Foreskin keratinocyte (primary cell): ENCODE results near the gene GOLGA5.

DNA sequence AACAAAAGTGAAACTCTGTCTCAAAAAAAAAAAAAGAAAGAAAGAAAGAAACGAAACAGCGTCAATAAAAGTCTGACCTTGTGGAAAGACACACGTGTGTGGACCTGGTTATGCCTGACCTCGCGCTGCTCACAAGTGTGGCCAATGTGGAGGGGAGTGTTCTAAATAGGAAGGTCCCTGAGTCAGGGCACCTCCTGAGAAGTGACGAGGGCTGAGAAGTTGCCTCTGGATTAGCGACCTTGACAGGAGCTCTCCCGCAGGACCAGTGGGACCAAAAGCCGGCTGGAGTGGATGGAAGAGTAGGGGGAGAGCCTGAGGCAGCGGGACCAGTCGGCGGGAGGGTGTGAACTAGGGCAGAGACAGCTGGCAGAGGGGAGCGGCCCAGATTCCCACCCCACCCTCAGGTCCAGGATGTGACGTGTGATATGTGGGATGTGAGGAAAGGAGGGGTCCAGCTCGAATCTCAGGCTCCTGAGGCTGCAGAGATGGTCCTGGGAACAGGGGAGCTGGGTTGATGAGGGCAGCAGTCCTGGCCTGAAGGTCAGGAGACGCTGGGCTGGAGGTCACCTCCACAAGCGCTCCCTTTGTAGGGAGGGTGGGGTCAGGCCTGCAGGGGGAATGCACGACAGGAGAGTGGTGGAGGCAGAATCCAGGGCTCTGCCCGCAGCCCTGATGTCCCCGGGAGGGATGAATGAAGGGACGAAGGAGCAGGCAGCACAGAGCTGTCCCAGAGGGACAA lies 24.8 kb upstream of the GPR68 start:
- RAMPAGE, total RNA, result no peak

GRCh38 chr14:91373476-91374389 lies 43.9 kb downstream of the CCDC88C start:
- RAMPAGE, total RNA, result no peak

GRCh38 chr14:91392493-91393537 lies 24.8 kb downstream of the CCDC88C start:
- RAMPAGE, total RNA, result no peak

DNA sequence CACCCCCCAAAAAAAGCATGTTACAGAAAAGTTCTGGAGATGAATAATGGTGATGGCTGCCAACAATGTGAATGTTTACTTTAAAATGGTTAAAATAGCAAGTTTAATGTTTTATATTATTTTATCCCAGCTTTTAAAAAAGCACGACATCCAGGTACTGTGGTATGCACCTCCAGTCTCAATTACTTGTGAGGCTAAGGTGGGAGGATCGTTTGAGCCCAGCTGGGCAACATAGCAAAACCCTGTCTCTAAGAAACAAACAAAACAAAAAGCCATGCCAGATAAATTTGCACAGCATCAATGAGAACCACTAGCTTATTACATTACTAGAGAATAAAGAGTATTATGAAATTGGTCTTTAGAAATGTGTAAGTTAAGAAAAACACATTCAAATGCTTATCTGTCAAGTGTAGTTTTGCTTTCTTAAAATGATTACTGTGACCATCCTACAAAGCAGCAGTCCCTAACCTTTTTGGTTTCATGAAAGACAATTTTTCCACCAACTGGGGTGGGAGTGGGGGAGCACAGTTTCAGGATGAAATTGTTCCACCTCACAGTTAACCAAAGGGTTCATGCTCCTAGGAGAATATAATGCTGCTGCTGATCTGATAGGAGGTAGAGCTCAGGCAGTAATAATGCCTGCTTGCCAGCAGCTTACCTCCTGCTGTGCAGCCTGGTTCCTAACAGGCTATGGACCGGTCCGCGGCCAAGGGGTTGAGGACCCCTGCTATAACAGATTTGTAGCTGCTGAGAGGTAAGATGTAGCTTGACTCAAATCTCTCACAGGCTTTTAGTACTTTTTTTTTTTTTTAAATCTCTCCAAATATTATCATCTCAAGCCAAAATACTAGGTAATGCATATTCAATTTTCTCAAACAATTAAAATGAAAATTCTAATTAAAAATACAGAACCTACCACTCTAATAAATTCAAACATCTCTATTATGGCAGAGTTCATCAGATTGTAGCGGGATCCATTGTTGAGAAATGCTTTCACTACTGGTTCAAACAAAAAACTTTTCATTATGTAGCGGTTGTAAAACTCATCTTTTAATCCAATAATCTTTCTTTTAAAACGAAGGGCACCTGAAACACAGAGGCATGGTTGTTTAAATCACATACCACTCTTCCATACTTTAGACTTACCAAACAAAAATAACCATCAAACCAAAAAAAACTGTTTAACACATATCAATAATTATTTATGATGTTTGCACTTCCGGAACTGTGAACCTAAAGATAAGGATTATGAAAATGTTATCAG lies 45.3 kb downstream of the PPP4R3A start:
- RAMPAGE, total RNA, result no peak

DNA sequence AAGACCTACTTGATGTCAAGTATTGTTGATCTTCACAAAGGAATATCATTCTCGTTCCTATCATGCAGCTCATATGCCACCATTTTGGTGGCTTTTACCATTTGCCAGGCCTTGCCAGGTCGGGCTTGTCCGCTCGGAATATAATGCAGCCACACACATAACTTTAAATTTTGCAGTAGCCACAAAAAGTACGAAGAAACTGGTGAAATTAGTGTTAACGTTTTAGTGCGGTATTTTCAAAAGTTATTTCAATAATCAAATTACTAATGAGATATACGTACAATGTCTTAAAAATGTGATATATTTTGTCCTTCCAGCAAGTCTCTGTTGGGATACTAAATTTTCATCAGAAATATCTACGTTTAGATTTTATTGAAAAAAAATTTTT lies 1.1 kb upstream of the PPP4R3A start:
- RAMPAGE, total RNA, result no peak

GRCh38 chr14:91573666-91573899 lies 63.5 kb upstream of the PPP4R3A start:
- RAMPAGE, total RNA, result no peak

GRCh38 chr14:91750687-91751433 lies 19.0 kb upstream of the CATSPERB start:
- RAMPAGE, total RNA, result no peak

GRCh38 chr14:91883454-91883945 lies 16.2 kb upstream of the TC2N start:
- RAMPAGE, total RNA, result no peak

DNA sequence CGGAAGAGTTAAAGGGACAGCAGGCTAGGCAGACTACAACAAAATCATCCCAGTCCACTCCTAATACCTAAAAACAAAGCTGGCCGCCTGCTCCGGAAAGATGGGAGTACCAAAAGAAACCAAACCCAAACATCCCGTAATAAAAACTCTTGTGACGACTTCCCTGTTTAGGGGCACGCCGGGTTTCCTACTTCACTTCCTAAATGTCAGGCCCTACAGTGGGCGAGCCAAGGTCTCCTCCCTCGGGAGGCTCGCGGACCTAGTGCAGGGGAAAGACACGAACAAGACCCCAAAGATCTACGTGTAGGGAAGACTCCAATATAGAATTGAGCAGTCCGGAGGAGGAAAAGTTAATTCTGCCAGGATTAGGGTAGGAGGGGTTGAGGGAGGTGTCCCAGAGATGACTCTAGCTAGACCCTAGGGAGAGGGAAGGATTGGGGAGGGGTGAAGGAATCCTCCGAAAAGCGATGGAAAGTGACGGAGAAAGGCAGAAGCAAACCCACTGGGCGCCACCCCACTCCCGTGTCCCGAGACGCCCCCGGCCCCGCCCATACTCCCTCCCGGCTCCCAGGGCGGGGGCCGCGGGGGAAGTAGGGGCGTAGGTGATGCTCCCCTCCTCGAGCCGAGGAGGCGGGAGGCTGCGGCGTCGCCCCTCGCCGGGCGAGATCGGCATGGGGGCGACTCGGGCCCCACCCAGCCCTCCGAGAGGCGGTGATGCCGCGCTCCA lies 466 bp downstream of the ATXN3 start:
- RAMPAGE, total RNA, result no peak

DNA sequence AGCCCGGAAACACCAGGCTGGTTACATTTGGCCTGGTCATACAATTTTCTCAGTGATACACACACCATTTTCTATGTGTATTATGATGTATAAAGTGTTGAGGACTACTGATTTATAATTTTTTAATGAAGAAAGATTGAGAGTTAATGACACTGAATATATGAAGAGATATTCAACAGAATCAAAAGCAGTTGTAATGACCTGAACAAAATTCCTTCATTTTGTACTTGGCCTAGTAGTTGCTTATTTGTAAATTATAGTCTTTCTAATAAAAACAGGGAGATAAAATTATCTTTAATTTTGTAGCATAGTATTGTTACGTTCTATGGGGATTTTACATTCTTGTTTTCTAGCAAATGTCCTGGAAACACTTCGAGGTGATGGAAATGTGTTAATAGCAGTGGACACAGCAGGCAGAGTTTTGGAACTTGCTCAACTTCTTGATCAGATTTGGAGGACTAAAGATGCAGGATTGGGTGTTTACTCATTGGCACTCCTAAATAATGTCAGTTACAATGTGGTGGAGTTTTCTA lies 20.1 kb downstream of the CPSF2 start:
- RAMPAGE, total RNA, result no peak

DNA sequence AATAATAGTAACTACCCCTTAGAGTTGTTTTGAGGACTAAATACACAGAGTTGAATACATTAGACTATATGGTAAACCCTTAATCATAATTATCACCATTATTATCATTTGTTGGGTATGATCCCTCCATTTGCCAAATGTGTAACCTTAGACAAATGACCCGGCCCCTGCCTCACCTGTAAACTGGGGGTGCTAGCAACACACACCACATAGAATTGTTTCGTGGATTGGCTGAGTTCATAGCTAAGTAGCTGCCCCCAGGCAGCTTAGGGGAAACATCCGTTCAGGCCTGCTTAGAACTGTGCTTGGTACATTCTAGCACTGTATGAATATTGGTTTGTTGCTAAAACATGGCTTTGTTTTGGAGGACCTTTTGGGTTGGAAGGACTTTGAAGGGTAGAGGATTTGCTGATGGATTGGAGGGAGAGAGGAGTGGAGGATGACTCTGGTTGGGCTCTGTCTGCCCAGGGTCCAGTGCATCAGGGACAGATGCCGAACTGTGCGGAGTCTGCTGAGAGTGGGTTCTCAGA lies 2.0 kb downstream of the RIN3 start:
- RAMPAGE, total RNA, result no peak

- RAMPAGE, total RNA, result no peak
Observed at GRCh38 chr14:92555516-92556763, 42.4 kb downstream of the RIN3 start.

DNA sequence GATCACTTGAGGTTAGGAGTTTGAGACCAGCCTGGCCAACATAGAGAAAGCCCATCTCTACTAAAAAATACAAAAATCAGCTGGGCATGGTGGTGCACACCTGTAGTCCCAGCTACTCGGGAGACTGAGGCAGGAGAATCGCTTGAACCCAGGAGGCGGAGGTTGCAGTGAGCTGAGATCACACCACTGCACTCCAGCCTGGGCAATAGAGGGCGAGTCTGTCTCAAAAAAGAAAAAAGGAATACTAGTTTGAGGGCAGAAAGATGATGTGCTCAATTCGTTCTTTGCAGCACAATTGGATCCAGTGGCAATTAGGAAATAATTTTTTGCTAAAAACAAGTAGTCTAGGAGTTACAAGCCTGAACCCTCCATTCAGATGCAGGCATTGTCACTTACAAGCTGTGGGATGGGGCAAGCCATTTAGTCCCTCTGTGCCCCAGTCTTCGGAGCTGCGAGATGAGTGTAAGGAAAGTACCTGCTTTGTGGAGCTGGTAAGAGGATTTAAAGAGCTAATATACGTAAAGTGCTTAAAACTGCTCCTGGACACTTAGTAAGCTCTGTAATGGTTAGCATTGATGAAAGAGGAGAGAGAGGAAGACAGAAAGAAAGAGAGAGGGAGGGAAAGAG lies 112.7 kb downstream of the LGMN start:
- RAMPAGE, total RNA, result no peak

GRCh38 chr14:92719143-92719441 lies 29.3 kb downstream of the LGMN start:
- RAMPAGE, total RNA, result no peak

- RAMPAGE, total RNA, result no peak
Observed at GRCh38 chr14:92724285-92725196, 23.9 kb downstream of the LGMN start.

DNA sequence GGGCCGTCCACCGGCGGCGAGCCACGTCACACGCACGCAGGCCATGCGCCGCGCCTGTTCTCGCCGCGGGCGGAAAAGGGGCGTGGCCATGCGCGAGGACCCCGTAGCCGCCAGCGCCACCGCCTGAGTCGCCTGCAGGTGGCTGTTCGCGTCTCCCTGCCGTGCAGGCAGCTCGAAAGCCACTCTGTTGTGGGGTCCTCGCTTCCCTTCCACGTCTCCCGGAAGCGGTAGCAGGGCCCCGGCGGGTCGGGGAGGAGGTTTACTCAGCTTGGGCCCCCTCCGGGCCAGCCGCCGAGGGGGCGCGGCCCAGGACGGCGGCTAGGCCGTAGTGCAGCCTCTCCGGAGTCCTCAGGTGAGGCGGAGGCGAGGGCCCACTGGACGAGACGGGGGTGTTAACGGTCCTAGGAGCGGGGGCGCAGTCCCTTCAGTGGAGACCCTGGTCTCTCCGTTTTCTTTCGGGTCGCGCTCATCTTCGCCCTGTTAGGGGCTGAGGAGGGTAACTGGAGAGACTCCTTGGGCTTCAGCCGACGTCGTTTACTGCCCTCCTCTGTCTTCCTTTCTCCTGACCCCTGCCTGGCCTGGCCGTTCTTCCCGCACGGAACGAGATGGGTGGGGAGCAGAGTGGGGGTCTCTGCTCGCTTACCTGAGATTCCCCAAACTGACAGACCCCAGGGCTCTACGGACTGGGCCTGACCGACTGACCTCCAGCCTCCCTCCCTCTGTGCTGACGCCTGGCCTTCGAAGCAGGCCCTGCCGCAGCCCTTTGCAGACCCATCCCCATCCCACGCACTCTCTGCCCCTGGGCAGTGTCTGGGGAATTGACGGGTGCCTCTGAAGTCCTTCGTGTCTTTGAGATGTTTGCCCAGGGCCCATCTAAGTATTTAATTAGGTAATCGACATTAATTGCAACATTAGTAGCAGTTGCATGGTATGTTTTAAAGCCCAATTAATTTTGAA lies at the start of gene GOLGA5:
GOLGA5 (plus strand) TSS at position 201 of the 957 bp plus-strand sequence.
- RAMPAGE, total RNA, result start-site peak on the plus strand centred at position 230 of the sequence, 29 bp wide, 102 and 134 reads in 2 replicates

- RAMPAGE, total RNA, result no peak
Observed at GRCh38 chr14:92906742-92907601, 16.0 kb upstream of the CHGA start.

- RAMPAGE, total RNA, result no peak
Observed at GRCh38 chr14:92973647-92973986, 50.7 kb downstream of the CHGA start.

DNA sequence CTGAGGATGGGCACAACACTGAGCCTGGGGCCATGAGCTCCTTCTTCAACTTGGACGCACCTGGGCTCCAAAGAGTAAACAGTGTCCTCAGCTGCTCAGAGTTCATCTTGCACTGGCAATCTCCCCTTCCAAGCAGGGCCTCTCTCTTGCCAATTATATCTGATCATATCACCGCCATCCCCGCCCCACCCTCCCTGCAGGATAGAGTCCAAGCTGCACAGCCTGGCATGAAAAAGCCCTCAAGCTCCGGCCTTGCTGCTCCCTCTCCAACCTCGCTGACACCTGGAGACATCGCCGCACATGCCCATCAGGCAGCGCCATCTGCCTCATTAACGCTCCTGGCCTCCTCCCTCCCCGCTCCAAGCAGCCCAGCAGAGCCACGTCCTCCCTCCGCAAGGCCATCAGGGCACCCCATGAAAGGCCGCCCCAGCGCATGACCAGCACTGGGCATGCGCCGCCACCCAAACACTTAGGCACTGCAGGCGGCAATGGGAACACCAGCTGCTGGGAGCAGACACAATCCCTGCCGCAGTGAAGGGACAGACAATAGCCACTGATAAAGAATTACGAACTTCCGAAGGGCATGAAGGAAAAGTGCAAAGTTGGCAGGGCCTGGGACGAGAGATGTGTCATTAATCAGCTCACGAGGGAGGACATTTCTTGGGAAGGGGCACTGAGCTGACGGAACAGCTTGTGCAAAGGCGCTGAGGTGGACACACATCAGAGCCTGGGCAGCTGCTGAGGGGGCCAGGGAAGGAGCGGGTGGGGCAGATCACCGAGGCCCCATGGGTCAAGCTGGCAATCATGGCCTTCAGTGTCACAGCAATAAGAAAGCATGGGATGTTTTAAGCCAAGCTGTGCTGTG lies 89.0 kb downstream of the CHGA start:
- RAMPAGE, total RNA, result no peak

DNA sequence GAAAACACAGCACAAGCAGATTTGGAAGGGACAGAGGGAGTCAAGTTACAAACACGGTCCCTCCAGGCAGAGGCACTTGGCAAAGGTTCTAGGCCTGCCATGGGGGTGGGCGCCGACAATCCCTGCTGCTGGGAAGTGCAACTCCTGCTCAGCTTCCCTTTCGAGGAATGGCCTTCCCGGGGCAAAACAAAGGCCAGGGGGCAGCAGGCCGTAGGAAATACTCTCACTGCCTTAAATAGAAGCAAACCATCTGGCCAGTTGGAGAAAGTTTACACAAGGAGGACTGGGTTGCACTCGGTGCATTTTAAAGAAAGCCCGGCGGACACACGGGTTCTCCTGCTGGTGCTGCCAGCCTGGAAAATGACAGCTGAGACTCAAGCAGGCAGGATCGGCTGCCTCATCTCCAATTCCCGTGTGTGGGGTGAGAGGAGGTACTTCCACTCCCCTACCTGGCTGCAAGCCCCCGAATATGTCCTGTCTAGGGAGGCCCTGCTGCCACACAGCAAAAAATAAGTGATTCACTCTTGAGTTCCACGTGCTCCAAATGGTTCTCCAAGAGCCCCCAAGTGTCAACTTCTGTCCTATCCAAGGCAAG lies 65.7 kb downstream of the ITPK1 start:
- RAMPAGE, total RNA, result no peak